Left cardiac atrium (tissue), 1 donor: ENCODE measurements around a stretch of chr12.

- PRO-cap = no peak
Observed at GRCh38 chr12:91274689-91275362, 92.2 kb upstream of the DCN start.

DNA sequence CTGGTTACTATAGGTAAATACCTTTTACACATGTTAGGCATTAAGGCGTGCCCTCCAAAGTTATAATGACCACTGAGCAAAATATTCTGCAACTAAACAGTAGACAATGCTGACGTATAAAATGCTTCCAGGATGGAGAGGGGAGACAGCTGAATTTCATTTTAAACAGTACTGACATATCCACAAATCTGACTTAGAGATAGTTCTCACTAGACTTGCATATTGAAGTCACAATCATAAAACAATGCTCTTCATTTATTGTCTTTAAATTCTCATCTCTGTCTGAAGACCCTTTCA lies 144.6 kb upstream of the DCN start:
- PRO-cap = no peak

GRCh38 chr12:91834578-91834777 lies 311.2 kb downstream of the BTG1 start:
- PRO-cap = no peak

DNA sequence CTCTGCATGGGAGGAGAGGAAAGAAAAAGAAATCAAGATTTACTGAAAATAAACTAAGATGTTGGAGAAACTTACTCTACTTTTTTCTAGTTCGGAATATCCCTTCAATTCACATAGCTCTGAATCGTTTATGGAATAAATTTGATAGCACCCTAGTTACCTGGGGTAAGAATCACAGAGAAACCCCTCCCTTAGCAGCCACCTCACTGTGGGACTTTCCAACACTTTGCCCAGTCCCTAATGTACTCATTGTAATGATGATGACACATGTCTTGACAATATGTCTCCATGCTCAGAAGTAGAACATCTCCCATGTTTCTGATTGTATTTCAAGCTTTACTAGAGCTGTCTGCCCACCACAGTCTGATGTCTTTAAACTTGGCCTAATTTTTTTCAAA lies 267.8 kb downstream of the BTG1 start:
- PRO-cap = no peak

GRCh38 chr12:91922032-91922462 lies 223.6 kb downstream of the BTG1 start:
- PRO-cap = no peak

- PRO-cap = no peak
Observed at GRCh38 chr12:91983076-91983299, 162.7 kb downstream of the BTG1 start.

DNA sequence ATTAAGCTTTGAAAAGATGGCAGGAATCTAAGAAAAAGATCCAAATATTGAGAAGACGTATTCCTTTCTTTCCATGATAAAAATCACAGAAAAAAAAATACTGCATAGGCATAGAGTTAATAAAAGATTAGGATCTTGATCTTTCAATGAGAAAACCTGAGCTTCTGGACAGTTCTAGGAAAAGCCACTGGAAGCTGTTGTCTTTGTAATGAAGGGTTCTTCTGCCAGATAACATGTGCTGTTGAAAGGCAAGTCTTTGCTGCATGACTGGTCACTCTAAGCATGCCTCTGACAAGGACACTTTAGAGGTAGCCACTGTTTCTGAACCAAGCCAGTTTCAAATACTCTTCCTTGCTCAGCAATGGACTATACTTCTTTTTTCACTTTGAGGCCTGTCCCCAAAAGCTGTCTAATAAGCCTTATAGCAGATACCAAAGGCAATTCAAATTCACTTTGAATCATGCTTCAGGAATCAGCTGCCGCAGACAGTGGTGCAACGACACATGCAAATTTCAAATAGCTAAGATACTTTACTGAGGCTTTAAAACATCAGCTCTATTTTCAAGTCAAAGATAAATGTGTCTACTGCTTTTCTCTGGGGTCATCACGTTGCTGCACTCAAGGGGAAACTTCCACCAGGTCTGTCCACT lies 70.2 kb downstream of the BTG1 start:
- PRO-cap = no peak

GRCh38 chr12:92078078-92078780 lies 67.4 kb downstream of the BTG1 start:
- PRO-cap = no peak

- PRO-cap = no peak
Observed at GRCh38 chr12:92097214-92097947, 48.3 kb downstream of the BTG1 start.

DNA sequence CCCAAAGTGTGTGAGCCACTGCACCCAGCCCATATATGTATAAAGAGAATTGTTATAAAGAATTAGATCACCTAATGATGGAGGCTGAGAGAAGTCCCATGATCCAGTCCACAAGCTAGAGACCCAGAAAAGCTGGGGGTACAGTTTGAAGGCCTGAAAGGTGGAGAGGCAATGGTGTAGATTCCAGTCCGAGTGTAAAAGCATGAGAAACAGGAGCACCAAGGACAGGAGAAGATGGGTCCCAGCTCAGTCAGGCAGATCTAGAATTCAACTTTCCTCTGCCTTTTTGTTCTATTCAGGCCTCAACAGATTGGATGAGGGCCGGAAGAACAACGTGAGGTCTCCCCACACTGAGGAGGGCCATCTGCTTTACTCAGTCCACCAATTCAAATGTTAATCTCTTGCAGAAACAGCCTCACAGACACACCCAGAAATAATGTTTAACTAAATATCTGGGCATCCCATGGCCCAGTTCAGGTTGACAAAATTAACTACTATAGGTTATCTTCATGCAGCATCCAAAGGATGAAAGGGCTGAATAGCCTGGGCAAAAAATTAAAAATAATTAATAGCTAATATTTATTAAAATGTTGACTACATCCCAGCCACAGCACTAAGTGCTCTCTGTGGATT lies 22.7 kb downstream of the BTG1 start:
- PRO-cap = no peak

DNA sequence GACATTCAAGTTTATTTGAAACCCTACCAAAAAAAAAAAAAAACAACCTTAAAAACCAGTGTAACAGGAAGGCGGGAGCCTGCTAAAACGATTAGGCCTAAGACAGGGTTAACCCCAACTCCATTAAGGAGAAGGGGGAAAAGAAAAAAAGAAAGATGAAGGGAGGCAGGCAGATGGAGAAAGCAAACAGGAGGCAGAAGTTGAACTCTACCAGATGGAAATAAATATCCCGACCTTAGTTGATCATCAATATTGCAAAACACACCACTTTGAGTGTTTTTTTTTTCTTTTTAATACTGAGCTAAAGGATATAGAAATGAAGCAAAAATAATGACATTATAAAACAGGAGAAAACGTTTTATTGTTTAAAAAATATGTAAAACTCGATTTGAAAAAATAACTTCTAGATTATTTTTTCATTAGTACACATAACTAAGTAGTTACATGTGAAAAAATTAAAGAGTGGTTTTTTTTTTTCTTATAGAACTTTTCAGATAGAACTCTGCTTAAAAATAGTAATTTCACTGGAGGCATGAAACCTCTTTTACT lies 1.4 kb upstream of the BTG1 start:
- PRO-cap = no peak

DNA sequence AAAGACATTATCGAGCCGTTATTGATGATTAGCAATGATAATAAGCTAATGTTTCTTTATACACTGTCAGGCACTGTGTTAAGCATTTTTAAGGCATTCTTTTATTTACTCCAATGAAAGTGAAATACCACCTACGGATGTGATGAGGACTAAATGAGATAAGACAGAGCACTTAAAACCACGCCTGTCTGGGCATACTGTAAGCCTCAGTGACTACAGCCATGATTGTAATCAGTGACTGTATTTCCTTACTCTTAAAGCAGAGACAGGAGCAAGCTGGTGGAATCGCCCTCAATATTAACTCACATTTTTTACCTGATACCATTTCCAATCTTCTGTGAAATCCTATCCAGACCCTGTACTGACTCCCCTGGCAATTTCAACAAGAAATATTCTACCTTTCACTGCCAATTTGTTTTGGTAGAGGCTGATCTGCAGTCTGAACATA lies 195.3 kb upstream of the BTG1 start:
- PRO-cap = no peak

DNA sequence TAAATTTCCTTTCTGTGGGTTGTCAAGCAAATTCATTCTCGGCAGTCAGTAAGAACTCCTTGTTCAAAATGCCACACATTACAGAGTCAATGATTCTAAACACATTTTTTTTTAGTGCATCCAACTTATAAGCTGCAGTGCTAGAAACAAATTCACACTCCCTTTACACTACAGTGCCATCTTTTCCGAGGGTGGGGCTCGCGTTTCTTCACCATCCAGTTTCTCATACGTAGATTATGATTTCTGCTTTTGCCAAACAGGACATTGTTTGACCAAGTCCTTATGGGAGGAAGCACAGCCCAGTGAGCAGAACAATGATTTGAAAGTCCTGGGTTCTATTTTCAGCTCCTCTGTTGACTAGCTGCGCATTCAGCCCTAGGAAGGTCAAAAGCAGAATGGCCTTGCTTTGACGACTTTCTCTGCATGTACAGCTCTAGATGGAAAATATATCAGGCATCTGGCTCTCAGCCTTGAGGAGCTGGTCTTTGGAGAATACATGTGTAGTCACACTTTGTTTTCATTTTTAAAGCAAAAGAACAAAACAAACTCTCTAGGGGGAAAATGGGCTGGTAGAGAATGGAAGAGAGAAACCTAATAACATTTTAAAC lies 257.5 kb upstream of the PLEKHG7 start:
- PRO-cap = no peak

DNA sequence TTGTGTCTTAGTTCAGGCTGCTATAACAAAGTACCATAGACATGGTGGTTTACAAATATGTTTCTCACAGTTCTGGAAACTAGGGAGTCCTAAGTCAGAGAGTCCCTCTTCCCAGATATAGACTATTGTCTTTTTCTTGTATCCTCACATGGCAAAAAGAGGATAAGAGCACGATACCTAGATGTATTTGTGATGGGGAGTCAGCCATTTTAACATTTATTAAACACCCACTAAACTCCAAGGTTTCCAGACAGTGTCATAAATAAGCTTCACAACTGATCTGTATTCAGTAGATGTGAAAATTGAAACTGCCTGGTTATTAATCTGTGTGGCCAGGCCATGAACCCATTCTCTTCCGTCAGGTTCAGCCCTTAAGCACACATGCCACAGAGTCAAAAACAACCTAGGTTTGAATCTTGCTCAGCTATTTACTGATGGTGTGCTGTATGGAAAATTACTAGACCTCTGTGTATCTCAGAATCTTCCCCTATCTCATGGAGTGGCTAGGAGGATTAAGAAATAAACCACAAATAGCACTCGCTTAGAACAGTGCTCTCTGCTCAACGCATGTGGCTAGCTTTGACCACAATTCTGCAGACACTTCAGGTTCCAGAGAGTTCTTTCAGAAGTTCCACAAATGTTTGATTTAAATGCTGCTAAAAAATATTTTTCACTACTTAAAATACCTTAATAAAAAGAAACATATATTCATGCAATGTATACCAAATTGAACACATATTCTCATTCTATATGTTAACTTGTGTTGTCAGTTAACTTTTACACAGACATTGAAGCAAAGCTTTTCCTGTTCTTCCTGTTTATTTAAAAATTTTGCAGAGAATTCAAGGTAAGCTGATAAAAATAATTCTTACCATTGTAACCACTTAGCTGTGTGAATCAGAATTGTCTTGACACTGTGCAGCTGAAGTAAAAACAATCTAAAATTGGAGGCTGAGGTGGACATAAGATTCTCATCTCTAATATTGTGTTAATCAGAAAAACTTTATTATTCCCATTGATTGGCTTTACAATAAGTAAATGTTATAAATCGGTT lies 240.7 kb upstream of the PLEKHG7 start:
- PRO-cap = no peak

DNA sequence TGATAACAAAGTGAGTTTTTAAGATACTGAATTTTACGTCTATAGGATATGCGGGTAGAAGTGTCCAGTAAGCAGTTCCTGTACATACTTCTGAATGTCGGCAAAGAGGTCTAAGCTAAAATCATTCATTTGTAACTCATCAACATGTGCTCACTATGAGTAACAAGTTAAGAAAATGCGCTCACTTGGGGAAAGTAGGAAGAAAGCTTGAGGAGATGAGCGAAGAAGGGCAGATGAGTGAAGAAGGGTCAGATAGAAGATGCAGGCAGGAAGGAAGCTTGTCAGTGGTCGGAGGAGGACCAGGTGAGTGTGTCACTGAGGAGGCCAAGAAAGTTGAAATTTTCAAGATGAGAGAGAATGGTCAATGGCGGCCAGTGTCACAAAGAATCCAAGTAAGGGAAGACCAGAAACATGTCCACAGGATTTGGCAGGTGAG lies 145.7 kb upstream of the PLEKHG7 start:
- PRO-cap = no peak

DNA sequence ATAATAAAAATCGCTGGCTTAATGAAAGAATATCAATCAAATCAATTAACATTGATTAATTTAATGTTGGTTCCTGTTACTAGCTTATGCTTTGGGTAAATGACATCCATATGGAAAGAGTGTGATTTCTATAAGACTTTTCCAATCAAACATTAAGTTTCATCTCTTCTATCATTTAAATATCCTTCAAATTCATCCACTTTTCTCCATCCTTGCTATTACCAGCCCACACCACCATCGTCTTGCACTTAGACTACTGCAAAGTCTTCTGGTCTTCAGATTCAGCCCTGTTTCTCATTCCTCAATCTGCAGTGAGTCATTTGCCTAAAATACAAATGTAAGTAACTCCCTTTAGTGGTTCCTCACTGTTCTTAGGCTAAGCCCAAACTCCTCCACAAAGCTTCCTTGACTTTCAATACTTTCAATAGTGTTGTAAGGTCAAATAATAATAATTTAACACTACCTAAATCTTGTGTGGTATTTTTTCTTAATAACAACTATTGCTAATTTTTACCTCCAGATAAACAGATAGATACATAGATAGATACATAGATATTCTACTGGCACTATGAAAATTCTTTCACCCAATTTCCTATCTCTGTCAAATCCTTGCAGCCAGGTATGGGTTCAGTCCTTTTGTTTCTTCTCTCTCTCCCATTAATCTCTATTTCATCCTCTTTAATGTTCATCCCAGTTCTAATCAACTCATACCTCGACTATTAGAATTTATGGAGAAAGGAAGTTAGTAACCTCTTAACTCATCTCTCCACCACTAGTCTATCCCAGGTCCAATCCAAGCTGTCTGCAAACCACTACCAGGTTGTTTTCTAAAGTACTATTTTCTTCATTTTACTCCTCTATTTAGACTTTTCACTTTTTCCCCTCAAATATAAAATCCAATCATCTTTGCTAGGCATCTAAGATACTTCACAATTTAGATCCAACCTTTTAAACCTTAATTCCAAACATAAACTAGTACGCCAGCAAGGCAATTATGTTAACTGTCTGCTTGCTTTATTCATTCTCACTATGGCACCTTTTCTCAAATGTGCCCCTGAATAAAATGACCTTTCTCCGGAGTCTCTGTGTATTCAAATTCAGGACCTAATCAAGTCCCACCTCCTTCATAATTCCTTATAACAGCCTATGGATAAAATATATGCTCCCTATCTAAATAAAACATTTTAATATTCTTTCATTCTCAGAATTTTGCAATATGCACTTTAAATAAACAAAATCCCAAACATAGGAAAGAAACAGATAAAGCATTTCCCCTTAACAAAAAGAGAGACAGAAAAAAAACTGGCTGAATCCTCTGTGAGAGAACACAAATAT lies 83.6 kb downstream of the PLEKHG7 start:
- PRO-cap = no peak

DNA sequence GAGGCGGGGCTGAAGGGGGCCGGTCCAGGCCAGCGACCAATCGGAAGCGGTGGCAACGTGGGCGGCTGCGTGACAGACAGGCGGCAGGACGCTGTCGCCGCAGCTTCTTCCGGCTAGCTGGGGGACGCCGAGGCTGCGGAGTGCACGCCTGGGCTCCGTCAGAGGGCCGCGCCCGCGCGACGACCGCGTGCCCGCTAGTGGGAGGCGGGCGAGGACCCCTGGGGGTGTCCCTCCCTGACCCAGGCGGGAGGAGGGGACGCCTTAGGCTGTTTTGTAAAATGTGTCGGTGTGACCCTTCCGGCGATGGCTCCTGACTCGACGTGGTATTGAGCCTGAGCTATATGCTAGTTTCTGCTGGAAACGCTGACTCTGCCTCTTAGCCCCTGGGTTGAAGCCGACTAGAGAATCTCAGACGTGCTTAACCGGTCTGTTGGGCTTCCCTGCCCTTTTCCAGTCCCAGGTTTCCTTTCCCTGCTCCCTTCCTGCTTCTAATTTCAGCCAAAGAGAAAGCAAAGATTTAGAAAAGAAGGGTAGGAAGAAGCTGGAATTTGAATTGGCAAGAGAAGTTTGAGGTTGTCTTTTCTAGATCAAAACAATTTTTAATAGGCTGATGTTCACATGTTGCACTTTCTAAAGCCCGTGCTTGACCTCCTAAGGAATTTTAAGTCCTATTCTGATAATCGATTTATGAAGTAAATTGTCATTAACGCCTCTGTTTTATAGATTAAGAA lies 472 bp upstream of the EEA1 start:
- PRO-cap = bidirectional peak, plus-strand start at position 102 of the sequence, minus-strand start outside the sequence

DNA sequence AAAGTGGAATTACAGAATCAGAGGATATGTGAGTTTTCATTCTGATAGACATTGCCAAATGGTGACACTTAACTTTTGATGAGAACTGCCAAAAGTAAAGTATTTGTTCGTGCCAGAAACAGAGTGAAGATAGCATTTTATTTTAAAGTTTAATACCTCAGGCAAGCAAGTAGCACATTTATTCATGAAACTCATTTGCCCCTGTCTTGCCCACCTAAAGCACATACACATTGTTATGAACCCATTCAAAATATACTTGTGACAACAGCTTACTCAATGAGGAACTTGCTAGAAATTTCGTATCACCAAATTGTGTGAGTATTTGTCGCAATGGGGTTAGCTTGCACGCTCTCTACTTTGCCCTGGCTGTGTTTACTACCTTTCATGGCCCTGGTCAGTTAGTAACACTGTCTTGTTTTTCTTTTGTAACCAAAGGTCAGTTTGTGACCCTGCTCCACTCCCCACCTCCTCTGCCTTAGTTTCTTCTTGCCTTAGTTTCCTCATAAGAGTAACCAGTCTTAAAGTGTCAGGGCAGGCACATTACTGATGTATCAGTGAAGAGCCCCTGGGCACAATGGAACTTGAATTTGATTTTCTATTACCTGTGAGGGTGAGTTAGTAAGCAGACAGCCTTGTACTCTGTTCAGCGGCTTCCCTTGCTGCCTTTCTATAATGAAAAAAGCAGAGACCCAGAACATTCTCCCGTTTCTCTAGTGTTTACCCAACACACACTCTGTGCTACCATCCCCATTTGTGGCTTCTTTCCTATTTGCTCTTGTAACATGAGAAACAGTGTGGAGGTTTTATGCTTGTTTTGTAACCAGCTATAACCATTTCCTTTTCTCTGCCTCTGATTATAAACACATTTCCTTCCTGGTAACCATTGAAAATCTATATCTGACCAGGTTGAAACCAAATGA lies 205.9 kb upstream of the EEA1 start:
- PRO-cap = no peak

GRCh38 chr12:93214891-93215248 lies 162.9 kb upstream of the NUDT4 start:
- PRO-cap = no peak

- PRO-cap = no peak
Observed at GRCh38 chr12:93243928-93244708, 133.6 kb upstream of the NUDT4 start.